Spinal cord (tissue), 3 donors: ENCODE measurements around the gene PTPN4.

- PRO-cap, result no peak
- RAMPAGE, long total RNA, result no peak
Measured at GRCh38 chr2:118846071-118846288, 1.5 kb downstream of the EN1 start.

DNA sequence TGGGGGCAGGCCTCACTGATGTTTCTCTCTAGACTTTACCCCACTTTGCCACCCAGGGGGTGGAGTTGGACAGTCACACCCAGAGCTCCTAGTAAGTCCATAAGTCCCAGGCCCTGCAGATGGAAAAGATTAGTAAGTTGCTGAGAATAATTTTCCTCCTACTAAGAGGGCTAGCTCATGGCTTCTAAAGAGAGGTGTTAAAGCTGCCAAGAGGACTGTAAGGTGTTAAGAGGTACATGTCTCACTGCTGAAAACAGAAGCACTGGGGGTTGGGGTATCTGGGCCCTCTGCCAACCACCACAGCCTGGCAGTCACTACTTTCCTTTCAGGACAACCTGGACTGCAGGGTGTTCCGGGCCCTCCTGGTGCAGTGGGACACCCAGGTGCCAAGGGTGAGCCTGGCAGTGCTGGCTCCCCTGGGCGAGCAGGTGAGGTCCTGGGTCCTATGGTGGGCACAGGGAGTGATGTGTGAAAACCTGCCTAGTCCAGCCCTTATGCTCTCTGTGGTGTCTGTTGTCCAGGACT, 39.9 kb downstream of the MARCO start:
- PRO-cap, result no peak
- RAMPAGE, long total RNA, result no peak

DNA sequence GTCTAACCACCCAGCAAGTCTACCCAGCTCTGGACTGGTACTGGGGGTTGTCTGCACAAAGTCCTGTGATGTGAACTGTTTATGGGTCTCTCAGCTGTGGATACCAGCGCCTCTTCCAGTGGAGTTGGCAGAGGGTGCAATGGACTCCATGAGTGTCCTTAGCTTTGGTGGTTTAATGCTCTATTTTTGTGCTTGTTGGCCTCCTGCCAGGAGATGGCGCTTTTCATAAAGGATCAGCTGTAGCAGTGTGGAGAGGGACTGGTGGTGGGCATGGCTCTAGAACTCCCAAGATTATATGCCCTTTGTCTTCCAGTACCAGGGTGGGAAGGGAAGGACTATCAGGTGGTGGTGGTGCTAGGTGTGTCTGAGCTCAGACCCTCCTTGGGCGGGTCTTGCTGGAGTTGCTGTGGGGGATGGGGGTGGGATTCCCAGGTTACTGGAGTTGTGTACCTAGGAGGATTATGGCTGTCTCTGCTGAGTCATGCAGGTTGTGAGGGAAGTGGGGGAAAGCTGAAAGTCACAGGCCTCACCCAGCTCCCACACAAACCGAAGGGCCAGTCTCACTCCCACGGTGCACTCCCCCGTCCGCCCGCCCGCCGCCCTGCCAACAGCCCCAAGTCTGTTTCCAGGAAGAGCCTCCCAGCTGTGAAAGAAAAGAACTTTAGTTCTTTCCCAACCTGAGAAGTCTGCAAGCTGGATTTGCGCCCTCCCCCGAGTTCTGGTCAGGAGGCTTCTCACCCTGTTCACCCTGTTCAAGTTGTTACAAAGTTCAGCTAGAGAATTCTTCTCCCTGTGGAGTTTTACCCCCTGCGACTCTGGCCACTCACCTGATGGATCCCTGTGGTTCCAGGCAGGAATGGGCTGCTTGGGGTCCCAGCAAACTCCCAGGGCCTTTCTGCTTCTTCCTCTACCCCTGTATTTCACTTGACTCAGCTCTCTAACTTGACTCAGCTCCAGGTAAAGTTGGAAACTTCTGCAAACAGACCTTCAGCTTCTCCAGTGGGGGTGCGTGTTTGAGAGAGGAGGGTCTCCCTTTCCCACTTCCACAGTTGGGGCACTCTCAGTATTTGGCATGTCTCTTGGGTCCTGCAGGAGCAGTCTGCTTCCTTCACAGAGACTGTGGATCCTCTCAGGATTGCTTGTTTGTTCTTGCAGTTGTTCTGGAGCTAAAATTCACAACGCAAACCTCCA, 108.2 kb downstream of the C1QL2 start:
- PRO-cap, result no peak
- RAMPAGE, long total RNA, result no peak

- PRO-cap, result no peak
- RAMPAGE, long total RNA, result no peak
Measured at GRCh38 chr2:119264705-119265601, 41.3 kb downstream of the STEAP3 start.

GRCh38 chr2:119283662-119284582, 60.3 kb downstream of the STEAP3 start:
- PRO-cap, result no peak
- RAMPAGE, long total RNA, result no peak

DNA sequence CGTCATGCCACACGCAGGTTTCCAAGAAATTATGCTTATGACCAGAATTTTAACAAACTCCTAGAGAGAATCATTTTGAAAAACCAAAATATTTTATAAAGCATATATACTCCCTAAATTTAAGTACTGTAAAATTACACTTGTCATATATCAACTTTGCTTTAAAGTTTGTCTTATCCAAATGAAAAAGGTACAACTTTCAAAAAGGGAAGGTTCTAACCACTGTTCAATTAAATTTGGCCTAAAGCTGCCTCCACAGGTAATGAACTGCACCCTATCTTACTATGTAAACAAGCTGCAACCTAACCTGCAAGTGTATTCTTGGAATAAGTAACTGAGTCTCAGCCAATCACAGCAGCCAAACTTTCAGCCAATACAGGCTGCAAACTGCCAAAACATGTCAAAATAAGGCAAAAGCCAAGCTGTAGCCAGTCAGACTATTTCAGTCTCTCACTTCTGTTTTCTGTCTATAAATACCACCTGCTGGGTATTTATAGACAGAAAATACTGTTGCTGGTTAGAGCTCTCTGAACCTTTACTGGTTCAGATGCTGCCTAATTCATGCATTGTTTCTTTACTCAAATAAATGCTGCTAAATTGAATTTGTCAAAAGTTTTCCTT, 14.4 kb downstream of the C2orf76 start:
- PRO-cap, result no peak
- RAMPAGE, long total RNA, result no peak

GRCh38 chr2:119365643-119366119, 953 bp downstream of the C2orf76 start:
- PRO-cap, result no peak
- RAMPAGE, long total RNA, result no peak

DNA sequence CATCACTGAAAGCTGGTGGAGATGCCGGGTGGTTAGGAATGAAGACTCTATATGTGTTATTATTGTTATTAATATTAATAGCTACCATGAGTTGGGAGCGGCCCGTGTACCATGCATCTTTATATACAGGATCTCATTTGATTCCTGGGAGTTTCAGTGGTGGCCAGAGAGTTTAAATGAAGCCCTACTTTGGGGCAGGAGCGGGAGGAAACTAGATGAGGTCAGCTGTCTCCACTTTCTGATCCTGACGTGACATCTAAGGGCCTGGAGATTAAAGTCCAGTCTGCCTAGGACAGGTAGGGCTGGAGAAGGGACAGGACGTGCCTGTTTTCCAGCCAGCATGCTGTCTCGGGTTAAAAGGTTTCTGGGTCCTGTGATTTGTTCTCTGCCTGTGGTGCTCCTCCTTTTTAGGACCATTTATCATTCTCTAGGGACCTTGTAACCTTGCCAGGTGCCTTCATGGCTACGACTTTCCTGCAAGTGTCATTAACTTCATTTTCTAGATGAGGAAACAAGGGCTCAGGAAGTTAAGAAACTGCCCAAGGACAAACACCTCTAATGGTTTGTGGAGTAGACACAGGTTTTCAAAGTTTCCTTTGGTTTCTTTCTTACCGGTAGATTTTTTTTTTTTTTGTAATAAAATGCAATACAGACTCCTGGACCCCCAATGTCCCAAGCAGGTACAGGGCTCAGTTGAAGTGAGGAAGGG, 2.3 kb downstream of the TMEM37 start:
- PRO-cap, result no peak
- RAMPAGE, long total RNA, result no peak

GRCh38 chr2:119454942-119455673, 23.5 kb downstream of the TMEM37 start:
- PRO-cap, result no peak
- RAMPAGE, long total RNA, result no peak

DNA sequence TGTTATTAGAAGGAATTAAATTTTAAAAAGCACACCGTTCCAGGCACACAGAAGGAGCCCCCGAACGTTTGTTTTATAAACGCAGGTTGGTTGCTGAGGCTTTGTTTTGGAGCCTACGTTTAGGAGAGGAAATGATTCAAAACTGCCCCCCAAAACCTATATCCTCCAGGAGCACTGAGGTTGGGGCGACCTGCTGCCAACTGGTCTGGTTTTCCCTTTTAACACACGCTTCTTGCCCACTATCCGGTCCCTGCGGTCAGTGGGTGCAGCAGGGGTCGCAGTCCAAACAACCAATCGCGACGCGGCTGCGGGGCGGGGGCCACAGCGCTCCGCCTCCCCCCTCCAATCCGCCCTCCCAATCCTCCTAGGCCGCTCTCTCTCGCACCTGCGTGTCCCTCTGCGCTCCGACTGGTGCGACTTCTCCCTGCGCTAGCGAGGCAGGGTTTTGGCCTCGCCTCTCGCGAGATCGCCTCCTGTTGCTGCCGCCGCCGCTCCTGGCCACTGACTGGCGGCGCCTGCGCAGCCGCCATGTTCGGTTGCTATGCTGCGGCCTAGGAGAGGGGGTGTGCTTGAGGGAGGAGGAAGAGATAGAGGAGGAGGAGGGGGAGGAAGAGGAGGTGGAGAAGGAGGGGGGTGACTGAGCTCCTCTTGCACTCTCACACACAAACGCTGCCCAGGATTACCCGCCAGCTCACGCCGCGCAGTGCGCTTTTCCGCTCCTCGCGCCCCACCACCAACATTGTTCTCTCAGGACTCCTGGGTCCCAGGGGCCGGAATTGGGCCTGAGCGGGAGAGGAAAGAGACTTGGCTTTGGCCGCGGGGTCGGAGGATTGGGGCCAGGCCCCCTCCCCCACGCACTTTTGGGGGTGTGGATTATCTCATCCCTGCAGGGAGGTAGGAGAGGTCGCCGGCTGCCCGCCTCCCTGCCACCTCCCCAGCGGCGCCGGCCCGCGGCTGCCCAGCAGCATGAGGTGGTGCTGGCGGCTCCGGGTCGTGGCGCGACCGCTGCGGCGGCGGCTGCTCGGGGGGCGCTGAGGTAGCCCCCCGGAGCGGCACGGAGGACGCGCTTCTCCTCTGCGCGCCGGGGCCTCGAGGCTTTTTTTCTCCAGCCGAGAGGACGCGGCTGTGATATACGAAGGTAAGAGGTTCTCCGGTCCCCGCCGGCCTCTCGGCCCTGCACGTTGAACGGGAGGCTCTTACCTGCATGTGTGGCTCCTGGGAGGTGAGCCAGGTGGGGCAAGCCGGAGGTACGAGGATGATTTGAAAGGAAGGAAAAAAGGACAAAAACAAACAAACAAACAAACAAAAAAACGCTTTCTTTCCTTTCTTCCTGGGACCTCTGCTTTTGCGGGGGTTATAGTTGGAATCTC, at the start of gene PTPN4:
PTPN4 (plus strand) TSS at position 676 of the 1,370 bp plus-strand sequence.
- PRO-cap, result unidirectional peak, minus-strand start at position 410 of the sequence
- RAMPAGE, long total RNA, result no peak

DNA sequence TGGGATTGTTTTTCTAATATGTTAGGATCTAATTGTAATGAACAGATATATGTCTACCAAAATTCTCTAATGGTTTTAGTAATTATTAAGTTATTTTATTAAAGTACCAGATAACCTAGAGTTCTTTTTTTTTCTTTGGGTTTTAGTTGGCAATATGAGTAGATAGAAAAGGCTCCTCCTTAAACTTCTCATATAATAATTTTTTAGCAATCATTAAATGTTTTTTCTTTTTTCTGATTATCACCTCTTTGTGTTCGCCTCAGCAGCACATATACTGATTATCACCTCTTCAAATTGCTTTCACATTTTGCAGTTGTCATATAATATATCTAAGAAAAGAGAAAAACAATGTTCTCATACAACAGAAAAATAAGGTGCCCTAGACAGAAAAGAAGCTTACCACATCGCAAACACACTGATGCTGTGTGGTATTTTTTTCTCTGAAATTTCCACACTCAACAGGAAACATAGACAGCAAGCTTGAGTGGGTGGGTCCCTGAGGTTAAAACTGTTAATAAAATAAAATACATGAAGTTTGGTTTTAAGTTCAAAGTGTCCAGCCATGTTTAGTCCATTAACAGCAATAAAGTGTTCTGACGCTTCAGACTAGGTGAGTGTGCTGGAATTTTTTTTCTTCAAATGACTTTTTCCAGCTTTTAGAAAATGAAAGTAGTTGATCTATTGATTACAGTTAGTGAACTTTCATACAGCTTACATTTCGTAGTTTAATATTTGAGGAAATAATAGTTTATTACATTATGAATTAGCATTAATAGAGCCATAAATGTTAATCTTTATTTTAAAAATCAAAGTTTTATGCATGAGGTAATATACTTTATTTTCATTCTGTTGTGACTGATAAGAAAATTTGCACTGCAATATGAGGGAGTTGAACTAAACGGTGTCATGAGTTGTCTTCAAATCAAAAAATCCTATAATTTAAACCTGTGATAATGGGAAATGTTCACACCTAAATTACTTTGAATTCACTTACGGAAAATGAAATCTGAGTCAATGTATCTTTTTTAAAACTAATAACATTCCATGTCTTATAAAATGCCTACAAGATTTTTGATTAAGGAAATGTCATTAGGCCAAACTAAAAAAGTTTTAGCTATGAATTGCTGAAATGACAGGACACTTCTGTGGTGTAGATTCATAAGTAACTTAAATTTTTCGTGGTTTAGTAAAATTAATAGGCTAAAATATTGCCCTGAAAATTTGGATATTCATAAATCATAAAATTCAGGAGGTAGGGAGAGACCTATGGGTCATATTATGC, 83.2 kb upstream of the EPB41L5 start:
- PRO-cap, result no peak
- RAMPAGE, long total RNA, result no peak

GRCh38 chr2:120233050-120233415, 9.8 kb upstream of the TMEM185B start:
- PRO-cap, result no peak
- RAMPAGE, long total RNA, result no peak

DNA sequence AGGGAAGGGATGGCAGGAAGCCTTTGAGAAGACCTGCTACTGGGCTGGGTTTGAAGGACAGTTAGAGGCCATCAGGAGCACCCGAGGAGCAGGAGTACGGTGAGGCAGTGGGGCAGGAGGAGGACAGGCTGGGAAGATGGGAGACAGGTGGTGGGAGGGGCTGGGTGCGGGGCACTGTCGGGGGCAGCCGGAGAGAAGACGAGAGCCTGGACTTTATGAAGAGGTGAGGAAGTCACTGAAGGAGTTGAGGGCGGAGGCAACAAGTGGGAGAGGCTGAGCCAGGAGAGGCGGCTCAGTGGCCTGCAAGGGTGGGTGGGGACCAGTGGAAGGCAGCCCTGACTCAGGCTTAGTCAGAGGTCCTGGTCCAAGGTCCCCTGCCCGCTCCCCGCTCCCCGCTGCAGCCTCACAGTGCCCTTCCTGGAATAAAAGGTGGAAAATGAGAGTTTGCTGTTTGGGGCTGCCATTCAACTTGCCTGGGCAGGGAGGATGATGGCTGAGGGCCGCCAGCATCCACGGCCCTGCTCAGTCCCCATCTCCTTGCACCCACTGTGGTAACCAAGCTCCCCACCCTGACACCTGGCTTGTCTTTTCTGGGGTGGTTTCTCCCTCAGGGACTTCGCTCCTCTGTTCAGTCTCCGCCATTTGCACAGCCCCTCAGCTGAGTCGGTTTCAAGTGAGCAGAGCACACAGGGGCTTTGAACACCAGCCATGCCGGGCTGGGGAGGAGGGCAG, 13.9 kb upstream of the RALB start:
- PRO-cap, result no peak
- RAMPAGE, long total RNA, result no peak

GRCh38 chr2:120251959-120252243, 751 bp upstream of the RALB start:
- PRO-cap, result no peak
- RAMPAGE, long total RNA, result no peak

DNA sequence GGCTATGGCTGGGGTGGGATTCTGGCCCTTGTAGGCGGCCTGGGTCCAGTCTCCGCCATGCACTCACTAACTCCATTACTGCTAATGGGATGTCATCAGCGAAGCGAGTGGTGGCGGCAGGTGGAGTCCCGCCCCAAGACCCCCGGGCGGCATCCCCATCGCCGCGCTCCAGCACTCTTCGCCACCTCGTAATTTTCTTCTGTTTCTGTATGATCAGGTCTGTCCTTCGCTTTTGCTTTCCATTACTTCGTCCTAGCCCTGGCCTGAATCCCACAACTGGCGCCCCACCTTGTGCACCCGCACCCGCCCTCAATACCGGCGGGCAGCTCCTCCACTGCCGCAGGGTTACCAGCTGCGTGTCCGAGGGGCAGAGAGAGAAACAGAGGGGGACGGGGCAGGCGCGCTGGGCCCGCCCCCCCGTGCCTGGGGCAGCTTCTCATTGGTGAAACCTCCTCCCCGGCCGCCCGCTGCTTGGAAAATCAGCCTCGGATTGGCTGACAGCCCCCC, 355 bp upstream of the RALB start:
- PRO-cap, result unidirectional peak, minus-strand start at position 350 of the sequence
- RAMPAGE, long total RNA, result no peak

DNA sequence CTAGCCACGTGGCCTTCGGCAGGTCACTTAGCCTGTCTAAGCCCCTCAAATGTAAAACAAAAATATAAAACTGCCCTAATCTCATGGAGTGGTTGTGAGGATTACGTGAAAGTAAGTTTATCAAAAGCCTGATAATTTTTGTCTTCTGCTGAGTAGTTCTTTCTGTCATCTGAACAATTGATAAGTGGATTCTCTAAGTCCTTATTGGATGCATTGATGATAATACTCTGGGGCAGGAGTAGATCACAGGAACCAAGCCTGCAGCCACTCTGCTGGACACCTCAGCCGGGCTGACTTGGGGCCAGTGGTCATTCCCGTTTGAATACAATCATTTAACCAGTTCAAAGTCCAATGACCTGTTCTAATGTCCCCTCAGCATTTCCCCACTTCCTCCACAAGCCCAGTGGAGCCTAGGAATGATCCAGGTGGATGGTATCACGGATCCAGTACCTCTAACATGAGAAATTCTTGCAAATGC, 170.6 kb downstream of the INHBB start:
- PRO-cap, result no peak
- RAMPAGE, long total RNA, result no peak

- PRO-cap, result no peak
- RAMPAGE, long total RNA, result no peak
Measured at GRCh38 chr2:120625742-120626408, 109.8 kb upstream of the GLI2 start.

DNA sequence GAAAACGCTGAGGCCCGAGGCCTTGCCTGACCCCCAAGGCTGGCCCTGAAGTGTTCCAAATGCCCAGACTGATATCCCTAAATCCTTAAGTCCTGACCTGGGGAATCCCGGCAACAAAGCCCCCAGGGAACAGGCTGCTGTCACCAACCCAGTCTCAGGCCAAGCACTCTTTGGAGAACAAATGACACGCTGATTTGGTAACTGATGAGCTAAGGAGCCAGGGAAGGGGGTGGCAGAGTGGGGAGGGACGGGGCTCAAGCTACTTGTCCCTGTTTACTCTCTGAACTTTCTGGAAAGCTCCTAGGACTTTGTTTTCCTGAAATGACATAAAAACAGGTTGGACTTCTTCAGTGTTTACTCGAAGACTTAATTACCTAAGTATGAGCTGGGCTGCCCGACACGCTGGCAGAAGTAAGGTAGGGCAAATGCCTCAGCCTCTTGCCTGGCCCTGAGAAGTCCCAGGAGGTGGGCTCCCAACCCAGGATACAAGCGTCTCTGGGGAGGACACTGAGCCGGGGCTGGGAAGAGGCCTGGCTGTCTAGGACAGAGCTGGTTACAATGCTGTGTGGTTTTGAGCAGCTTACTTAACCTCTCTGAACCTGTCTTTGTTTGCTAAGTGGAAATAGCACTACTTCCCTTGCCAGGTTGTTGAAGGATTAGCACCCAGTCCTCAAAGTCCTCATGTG, 105.5 kb upstream of the GLI2 start:
- PRO-cap, result no peak
- RAMPAGE, long total RNA, result no peak

GRCh38 chr2:120709285-120710147, 26.2 kb upstream of the GLI2 start:
- PRO-cap, result no peak
- RAMPAGE, long total RNA, result no peak

GRCh38 chr2:120738542-120738705, 2.8 kb downstream of the GLI2 start:
- PRO-cap, result no peak
- RAMPAGE, long total RNA, result no peak